HT-29 (cell line): ENCODE results near the genes CCDC88C and CPSF2.

GRCh38 chr14:90536535-90537315 lies 139.9 kb downstream of the CALM1 start:
- RAMPAGE, long total RNA: no peak

GRCh38 chr14:90574294-90575092 lies 177.7 kb downstream of the CALM1 start:
- RAMPAGE, long total RNA: no peak

DNA sequence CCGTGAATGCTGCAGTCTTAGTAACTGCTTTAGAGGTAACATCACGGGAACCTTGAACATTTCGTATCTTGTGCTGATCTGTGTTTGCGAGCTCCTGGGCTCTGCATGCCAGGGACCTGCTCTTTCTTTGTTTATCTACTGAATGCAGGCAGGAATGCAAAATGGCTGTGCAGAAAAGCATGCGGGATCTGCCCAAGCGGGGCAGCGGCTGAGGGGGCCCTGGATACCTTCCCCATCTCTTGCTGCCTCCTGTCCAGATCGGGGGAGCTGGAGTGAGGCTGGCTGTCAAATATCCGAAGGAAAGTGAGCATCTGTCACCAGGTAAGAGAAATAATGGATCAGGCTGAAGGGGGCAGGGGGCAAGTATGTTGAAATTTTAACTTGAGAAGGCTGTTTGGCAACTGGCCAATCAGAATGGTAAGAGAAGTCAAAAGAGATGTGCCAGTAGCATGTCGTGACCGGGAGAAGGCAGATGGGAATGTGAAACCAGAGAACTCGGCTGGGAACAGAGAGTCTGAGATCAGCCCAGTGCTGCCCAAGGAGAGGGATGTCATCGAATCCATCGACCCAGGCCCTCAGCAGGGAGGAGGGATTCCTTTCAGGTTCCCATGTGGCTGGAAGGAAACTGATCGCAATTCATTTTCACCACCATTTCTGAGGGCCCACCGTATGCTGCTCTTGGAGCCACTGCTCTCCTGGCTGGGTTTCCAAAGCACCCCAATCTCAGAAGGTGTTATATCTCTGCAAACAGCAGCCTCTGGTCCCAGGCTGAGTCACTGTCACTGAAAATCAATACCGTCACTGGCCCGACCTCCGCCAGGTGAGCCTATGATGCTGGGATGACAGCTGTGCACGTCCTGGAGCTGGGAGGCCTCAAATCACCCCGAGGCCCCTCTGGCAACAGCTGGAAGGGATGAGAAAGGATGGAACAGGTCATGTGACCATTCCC lies 191.2 kb downstream of the TTC7B start:
- RAMPAGE, long total RNA: no peak

DNA sequence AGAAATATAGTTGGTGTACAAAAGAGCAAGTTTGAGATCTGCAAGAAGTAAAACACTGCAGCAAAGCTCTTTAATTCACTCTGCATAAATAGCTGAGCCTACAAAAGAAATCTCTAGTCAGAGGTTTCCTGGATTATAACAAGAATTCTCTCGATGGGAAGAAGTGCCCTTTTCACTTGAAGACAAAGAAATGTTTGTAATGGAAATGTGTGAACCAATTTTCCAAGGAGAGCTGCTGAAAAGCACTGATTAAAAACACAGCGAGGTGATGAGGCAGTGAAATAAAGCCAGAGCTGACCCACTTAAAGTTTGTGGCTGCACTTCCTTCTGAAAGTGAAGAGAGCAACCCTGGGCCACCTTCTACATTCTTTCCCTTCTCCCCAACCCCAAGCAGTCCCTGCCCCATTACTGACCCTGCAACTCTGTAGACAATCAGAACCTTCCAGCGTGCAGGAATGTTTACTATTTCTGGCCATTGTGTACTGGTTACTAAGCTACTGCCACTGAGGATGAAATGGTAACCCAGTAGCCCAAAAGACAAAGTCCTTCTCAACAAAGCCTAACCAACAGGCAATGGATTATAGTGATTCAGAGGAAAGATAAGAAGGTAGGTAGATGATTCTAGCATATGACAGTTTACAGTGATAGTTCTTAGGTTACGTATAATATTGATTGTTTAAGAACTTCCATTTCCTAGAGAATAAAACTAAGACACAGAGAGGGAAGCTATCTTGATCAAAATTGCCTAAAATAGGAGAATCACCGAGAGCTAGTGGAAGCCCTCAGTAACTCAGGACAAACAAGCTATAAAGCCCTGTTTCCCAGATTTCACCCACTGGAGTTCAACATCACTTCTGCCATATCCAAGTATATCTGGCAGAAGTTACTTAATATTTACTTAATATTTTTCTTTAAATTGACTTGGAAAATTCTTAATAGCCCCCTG lies 173.8 kb downstream of the TTC7B start:
- RAMPAGE, long total RNA: no peak

- RAMPAGE, long total RNA: no peak
These were observed 22.9 kb upstream of the TTC7B start for GRCh38 chr14:90838900-90839838.

DNA sequence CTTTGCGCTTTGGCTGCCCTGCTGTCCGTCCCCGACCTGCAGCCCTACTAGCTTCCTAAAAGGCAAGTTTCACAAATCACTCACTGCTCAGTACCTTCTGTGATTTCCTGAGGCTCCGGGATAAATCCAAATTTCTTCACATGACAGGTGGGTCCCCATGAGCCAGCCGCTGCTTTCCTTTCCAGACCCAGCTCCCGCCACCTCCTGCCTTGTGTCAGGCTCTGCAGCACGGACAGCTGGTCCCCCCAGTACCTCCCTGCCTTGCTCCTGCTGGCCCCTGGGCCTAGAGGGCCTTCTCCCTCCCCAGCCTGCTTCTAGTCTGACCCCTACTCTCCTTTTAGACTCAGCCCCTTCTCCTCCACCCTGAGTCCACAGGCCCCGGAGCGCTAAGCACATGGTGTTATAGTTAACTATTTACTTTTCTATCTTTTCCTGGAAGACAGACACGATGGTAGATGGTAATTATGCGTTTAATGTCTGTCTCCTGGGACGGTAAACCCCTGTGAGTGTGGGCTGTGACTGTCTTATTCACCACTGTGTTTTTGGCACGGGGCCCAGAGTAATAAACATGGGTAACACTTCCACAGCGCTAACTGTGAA lies 40.9 kb downstream of the DGLUCY start:
- RAMPAGE, long total RNA: no peak

- RAMPAGE, long total RNA: no peak
These were observed 15.0 kb downstream of the GPR68 start for GRCh38 chr14:91229380-91230091.

- RAMPAGE, long total RNA: no peak
These were observed 5.2 kb upstream of the GPR68 start for GRCh38 chr14:91249686-91250102.

DNA sequence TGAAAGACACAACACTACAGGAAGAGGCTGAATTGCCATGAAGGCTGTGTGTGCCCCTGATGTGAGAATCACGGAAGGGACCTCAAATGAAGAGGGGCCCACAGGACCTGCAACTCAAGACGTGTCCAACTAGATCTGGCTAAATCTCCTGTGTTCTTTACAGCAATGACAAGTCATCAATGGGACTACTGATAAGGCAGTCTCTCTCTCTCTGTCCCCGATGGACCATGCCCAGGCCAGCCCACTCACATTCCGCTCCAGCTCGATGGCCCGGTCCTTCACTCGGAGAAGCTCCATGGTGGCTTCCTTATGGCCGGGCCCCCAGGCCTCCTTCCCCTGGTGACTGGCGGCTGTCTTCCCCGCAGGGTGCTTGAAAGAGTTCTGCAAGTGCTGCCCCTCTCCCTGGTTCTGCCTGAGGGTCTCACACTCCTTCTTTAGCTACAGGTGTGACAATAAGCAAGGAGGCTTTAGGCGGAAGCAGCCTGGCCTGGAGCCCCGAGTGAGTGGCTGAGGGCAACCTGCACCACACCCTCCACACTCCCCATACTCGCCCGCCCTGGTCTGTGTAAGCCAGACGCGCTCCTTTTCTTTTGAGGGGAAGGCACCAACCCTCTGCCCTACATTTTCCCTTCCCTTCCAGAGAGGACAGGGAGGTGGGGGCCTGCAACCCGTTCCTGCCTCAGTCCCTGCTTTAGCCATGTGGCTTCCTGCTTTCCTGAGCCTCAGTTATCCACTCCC lies 62.5 kb upstream of the GPR68 start:
- RAMPAGE, long total RNA: no peak

- RAMPAGE, long total RNA: no peak
These were observed 80.7 kb upstream of the GPR68 start for GRCh38 chr14:91325088-91325701.

GRCh38 chr14:91397522-91397835 lies 20.1 kb downstream of the CCDC88C start:
- RAMPAGE, long total RNA: no peak

GRCh38 chr14:91417177-91418056 lies at the start of gene CCDC88C:
Gene CCDC88C (minus strand): TSS chr14:91417820.
- RAMPAGE, long total RNA: no peak

DNA sequence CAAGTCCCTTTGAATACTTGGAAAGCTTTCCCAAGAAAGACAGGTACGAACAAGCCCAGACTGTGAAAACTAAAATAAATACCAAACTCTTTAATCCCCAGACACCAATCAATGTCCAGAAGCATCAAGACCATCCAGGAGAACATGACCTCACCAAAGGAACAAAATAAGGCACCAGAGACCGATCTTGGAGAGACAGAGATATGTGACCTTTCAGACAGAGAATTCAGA lies 76.8 kb downstream of the CATSPERB start:
- RAMPAGE, long total RNA: no peak

DNA sequence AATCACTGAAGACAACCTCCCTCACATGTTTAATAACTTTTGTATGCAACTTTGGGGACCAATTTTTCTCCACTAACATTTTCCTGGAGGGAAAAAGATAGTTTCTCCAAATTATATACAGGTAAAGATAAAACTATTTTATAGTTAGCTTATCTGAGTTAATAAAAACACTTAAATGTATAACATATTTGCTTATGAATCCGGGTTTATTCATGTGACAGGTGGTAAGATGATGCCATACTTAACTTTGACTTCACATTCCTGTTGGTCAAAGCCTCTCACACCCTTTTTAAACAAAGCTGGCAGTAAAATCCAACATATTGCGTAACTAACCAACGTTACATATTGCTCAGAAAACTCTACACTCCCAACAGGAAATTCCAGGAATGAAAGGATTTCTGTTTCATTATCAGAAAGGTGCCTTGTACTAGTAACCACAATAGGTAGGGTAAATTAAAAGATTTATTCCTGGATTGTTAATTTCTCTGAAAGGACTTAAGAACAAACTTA lies 23.6 kb upstream of the CATSPERB start:
- RAMPAGE, long total RNA: no peak

DNA sequence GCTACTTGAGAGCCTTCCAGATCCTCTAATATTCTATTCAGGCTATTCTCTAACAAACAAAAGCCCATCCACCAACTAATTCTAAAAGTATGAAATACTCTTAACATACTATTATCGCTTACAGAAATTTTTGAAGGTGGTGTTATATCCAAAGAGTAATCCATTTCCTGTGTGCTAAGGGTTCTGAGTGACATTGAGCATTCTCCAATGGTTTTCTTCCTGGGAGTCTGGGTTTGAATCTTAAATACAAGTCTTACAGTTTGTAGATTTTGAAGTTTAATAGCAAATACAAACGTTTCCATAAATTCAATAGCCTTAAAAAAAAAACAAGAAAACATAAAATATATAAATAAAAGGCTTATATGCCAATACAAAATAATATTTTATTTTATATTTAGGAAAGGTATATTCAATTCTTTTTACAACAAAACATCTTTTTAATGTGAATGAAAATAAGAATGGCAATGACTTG lies 60.4 kb upstream of the CATSPERB start:
- RAMPAGE, long total RNA: no peak

GRCh38 chr14:91835624-91835994 lies 31.7 kb downstream of the TC2N start:
- RAMPAGE, long total RNA: no peak

DNA sequence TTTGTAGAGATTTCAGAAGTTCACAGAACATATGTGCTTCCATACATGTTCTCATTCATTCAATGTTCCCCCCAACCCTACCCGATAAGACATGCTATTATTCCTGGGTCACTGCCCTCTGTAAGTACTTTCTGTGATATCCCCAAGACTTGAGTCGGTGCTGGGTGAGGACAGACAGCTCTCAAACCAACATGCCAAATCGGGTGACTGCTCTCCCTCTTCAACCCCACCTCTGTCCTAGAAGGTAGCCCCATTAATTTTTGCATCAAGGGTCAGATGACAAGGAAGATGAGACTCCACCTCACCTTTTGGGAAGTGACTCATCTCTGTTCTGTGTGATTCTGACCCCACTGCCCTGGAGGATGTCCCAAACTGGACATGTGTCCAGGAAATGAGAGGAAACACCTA lies 19.4 kb upstream of the TC2N start:
- RAMPAGE, long total RNA: no peak

- RAMPAGE, long total RNA: no peak
These were observed 31.9 kb upstream of the TC2N start for GRCh38 chr14:91899013-91899765.

DNA sequence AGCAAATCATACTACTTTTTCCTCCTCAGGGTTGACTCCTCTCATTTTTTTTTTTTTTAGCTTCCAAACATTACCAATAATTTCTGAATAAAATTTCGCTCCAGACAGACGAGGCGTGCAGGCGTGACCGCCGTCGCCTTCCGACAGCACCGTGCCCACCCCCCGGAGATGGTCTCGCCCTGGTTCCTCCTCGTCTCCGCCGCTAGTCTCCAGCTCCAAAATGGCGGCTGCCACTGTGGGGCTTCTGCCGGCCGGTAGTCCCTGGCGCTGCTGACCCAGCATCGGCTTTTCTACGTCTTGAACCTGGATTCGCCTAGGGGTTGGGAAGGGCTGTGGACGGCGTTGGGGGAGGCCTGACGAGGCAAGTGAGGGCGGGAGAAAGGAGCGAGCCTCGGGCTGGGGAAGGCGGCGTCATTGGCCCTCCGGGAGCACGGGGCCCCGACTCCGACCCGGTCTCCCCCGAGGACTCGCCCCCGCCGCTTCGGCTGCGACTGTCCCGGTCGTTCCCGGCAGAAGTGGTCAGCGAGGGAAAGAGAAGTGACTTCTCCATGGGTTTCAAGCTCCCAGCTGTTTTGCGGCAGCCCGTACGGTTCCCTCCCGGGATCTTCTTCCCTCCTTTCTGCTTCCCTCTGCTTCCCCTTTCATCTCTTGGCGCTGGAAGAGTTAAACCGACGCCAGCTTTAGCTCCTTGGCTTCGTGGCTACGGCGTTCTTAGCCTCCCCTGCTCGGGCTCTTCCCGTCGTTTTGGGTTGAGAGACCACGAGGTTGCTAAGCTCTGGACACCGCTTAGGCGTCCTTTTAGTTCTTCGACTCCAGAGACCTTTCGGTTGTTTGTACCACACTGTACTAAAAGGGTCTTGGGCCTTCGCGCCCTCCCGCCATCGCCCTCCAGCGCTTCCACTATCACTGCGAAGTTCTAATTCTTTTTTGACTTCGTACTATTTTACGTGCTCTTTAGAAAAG lies at the start of gene CPSF2:
CPSF2 (plus strand) TSS at position 202 of the 963 bp plus-strand sequence.
- RAMPAGE, long total RNA: no peak

GRCh38 chr14:92135174-92135806 lies 13.5 kb downstream of the CPSF2 start:
- RAMPAGE, long total RNA: no peak